NCI-H460 (cell line): ENCODE measurements around the gene SMURF2.

RAMPAGE:
- cytosol, long total RNA: no peak
- long total RNA: no peak
- nucleus, long total RNA: no peak
Measured at GRCh38 chr17:64510429-64510950, 3.7 kb downstream of the CEP95 start.

RAMPAGE:
- cytosol, long total RNA: no peak
- long total RNA: no peak
- nucleus, long total RNA: no peak
Measured at GRCh38 chr17:64641293-64641881, 20.7 kb downstream of the SMURF2 start.

RAMPAGE:
- cytosol, long total RNA: no peak
- long total RNA: no peak
- nucleus, long total RNA: no peak
Measured at GRCh38 chr17:64662147-64663153, at the start of gene SMURF2. SMURF2 (minus strand) TSS chr17:64662307.

RAMPAGE:
- cytosol, long total RNA: no peak
- long total RNA: no peak
- nucleus, long total RNA: no peak
Measured at GRCh38 chr17:64709476-64709868, 47.4 kb upstream of the SMURF2 start.

GRCh38 chr17:64781025-64781227 is 118.8 kb upstream of the SMURF2 start:
RAMPAGE:
- cytosol, long total RNA: no peak
- long total RNA: no peak
- nucleus, long total RNA: no peak

RAMPAGE:
- cytosol, long total RNA: no peak
- long total RNA: no peak
- nucleus, long total RNA: no peak
Measured at GRCh38 chr17:64808294-64809072, 110.8 kb downstream of the LRRC37A3 start.

DNA sequence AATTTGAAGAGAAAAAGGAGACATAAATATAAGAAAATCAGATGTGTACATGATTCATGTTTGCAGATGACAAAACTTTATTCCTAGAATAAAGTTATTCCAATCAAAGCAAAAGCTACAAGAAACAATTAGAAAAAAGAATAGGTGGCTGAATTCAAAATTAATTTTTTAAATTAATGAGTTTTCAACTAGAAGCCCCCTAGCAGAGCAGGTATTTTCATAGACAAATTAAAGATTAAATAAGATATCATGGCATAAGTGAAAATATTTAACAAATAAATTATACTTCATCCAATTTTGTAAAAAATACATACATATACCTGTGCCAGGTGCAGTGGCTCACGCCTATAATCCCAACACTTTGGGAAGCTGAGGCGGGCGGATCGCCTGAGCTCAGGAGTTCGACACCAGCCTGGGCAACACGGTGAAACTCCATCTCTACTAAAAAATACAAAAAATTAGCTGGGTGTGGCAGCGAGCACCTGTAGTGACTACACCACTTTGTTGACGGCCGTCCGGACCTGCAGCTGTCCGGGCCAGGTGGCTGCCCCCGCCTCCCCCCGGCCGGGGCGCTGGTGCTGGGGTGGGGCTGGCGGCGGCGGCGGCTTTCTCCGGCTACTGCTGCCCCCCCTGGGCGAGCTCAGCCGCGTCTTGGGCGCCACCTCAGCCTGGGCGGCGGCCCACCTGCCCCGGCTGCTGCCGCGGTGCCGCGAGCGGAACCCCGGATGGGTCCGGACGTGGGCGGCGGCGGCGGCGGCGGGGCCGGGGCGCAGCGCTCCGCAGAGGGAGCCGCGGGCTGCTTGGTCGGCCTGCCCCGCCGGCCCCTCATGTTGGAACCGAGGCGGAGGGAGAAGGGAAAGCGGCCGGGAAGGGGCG is 610 bp downstream of the LRRC37A3 start:
RAMPAGE:
- cytosol, long total RNA: no peak
- long total RNA: no peak
- nucleus, long total RNA: no peak

RAMPAGE:
- cytosol, long total RNA: no peak
- long total RNA: no peak
- nucleus, long total RNA: no peak
Measured at GRCh38 chr17:64965076-64965704, 45.9 kb upstream of the LRRC37A3 start.

DNA sequence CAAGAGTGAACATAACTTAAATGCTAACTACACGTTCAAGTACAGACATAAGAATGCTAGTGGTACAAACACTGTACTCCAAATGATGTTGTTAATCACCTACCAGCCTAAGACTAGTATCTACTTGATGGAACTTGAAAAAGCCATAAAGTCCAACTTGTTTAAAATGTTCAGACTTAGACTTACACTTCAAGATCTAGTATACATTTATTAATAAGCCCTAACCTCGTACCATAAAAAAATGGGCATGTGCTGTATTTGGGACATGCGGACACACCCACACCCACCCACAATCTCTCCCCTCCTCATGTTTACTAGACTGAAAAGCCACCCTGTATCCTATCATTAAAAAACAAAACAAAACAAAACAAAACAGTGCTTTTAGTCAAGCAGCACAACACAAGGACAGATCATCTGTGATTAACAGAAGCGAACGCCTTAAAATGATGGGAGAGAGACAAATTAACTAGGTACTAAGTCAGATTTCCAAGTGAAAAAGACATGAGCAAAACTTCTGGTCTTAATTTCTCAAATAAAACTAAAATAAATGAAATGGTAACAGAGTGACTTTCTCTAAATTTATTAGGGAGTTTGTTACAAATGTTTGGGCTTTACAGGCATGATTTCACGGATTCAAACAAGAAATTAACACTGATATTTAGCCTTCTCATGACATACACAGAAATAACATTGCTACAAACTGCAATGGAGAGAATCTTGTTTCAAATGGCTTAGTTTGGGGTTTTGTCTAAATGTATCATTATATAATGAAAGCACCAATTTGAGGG is 46.2 kb downstream of the GNA13 start:
RAMPAGE:
- cytosol, long total RNA: no peak
- long total RNA: no peak
- nucleus, long total RNA: no peak

DNA sequence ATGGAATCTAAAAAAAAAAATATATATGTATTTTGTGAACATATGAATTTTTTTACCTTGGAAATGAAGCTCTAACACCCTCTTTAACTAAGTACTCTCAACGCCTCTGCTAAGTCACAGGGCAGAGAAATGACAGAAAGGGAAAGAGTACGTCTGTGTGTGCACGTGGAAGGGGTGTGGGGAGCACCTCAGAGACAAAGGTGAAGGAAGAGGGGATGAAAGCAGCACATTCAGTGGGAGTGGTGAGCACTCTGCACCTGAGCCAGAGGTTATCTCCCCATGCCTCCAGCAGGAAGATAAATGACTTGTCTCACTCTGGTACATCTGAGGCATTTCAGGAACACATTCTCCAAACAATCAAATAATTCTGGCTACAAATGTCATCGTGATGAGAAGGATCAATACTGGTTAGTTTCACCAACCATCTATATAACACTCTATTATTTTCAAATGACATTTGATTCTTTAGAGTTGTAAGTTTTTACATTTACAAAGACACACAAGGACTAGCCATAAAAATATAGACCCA is 15.0 kb downstream of the GNA13 start:
RAMPAGE:
- cytosol, long total RNA: no peak
- long total RNA: no peak
- nucleus, long total RNA: no peak

DNA sequence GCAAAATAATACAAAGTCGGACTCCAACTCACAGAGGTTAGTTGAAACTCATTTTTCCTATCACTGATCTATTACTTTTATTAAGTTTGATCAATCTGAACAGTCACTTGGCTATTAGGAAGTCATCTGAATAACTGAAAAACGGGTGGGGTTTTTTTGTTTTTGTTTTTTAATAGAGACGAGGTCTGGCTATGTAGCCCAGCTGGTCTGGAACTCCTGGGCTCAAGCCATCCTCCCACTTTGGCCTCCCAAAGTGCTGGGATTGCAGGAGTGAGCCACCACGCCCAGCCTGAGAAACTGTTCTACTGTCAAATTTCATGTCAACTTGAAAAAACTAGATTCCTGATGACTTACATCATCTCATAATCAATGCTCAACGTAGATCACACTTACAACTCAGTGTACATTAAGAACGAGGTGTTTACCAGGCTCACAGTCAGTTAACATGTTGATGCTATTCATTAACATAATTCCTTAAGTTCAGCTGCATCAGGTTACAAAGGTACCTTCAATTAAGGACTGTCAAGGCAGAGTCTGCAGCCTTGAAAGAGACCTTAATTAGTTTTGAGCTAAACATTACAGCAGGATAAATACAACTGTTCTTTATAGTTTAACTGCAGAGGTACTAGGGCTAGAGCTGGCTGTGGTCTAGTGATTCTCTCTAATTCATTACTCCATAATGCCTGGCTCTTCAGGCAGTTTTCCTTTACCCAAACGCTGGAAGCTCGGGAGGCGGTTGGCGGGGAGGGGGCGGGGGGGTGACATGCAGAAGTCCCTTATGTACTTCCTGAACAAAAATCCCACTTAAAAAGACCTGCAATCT is 2.0 kb downstream of the GNA13 start:
RAMPAGE:
- cytosol, long total RNA: no peak
- long total RNA: no peak
- nucleus, long total RNA: no peak

RAMPAGE:
- cytosol, long total RNA: no peak
- long total RNA: no peak
- nucleus, long total RNA: no peak
Measured at GRCh38 chr17:65183647-65183975, 46.4 kb downstream of the RGS9 start.

RAMPAGE:
- cytosol, long total RNA: no peak
- long total RNA: no peak
- nucleus, long total RNA: no peak
Measured at GRCh38 chr17:65564678-65565398, 3.4 kb upstream of the AXIN2 start.

RAMPAGE:
- cytosol, long total RNA: no peak
- long total RNA: no peak
- nucleus, long total RNA: no peak
Measured at GRCh38 chr17:65585473-65585886, 24.0 kb upstream of the AXIN2 start.

RAMPAGE:
- cytosol, long total RNA: no peak
- long total RNA: no peak
- nucleus, long total RNA: no peak
Measured at GRCh38 chr17:66190933-66191352, 990 bp downstream of the CEP112 start.

DNA sequence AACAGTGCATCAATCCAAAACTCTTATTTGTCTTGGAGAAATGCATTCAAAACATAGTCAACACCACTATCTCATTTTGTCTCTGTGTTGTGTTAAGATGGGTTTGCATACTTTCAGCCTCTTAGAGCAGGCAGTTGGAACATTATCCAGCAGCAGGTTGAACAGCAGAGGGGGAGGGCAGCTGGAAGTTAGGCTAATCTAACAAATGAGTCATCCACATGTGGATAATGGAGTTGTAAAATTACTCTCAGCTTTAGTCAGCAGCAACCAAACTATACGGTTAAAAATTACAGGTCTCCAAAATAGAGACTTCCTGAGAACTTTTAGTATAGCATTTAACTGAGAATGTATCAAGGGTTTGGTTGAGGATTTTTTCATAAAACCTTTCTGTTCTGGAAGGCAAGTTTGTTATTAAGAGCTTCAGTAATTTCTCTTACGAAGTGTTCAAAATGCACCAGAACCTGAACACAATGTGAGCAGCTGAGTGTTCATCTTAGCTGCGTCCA is 46.2 kb downstream of the PRKCA start:
RAMPAGE:
- cytosol, long total RNA: no peak
- long total RNA: no peak
- nucleus, long total RNA: no peak

GRCh38 chr17:66374838-66375706 is 72.7 kb downstream of the PRKCA start:
RAMPAGE:
- cytosol, long total RNA: no peak
- long total RNA: no peak
- nucleus, long total RNA: no peak

RAMPAGE:
- cytosol, long total RNA: no peak
- long total RNA: no peak
- nucleus, long total RNA: no peak
Measured at GRCh38 chr17:66533625-66534075, 231.2 kb downstream of the PRKCA start.

RAMPAGE:
- cytosol, long total RNA: no peak
- long total RNA: no peak
- nucleus, long total RNA: no peak
Measured at GRCh38 chr17:66541974-66542624, 239.7 kb downstream of the PRKCA start.

RAMPAGE:
- cytosol, long total RNA: no peak
- long total RNA: no peak
- nucleus, long total RNA: no peak
Measured at GRCh38 chr17:66578806-66579326, 256.1 kb upstream of the CACNG5 start.